CMK (cell line): ENCODE data around the gene DHX35.

DNA sequence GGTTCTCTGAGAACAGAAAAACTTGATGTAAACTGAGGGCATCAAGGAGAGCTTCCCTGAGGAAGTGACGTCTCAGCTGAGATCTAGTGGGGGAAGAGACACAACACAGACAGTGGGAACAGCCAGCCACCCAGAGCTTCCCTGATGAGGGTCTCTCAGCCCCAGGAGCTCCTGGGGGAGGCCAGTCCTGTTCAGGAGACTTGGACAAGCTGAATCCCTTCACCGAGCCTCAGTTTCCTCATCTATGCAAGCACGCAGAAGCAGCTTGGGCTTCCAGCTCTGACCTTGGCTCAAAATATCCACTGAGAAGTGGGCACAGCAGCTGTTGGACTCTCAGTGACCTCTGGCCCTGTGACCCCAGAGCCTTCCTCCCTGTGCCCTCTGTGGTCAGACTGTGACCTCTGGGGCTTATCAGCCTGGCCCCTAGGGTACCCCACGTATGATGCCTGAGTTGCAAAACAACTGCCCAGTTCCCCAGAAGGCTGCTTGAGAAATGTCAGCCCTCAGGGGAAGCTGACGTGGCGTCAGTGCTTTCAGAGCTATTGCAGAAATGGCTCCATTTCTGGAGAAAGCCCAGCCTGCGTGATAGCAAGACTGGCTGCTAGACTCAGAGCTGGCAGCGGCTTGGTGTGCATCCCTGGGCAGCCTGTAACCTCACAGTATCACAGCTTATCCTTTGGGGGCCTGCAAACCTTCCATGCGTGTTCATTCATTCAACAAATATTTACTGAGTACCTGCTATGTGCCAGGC, 31.4 kb upstream of the TGM2 start:
- RRBS: no CpG with 5 or more reads among the region's 9 CpGs

GRCh38 chr20:38201314-38201628, 36.2 kb upstream of the TGM2 start:
- RRBS: no CpG with 5 or more reads among the region's 7 CpGs

- RRBS: no CpG with 5 or more reads among the region's 3 CpGs
Measured at GRCh38 chr20:38373436-38373712, 27.1 kb downstream of the LBP start.

GRCh38 chr20:38395008-38395603, 48.8 kb downstream of the LBP start:
- RRBS: no CpG with 5 or more reads among the region's 3 CpGs

GRCh38 chr20:38550701-38551951, 29.9 kb upstream of the ADIG start:
- RRBS: no CpG with 5 or more reads among the region's 9 CpGs

GRCh38 chr20:38729319-38729624, 5.0 kb downstream of the SLC32A1 start:
- RRBS: over 99% methylated on average over 5 of the region's 20 CpGs

DNA sequence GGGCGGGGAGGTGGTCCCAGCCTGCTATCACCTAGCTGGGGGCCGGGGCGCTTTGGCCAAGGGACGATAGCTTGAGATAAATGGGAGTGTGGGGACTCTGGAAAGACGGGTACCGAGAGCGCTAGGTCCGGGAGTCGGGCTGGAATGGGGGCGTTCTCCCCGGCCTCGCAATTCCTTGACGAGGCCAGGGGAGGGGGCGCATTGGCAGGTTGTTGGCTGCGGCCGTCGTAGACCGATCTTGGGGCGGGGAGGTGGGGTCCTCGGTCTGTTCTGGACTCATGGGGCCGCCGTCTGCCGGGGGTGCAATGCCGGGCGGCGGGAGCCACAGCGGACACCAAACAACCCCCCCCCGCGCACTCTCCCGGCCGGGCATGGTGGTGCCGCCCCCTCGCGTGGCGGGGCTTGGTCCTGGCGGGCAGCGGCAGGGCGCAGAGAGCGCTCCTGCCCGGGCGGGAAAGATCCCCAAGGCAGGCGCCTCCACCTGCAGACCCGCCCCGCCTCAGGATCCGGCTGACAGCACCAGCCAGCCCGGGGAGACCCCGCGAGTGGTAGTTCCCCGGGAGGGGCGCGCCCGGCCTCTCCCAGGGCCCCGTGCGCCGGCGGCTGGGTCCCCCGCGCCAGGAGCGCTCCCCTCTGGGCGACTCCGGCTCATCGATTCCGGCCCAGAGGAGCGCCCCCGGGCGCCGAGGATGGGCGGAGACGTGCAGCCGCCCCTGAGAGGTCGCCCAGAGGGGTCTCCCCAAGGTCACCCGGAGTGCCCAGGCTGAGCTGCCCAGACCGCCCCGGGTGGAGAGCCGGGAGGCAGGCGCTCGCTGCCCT, 573 bp downstream of the PPP1R16B start:
- RRBS: 11% methylated on average over 47 of the region's 77 CpGs

DNA sequence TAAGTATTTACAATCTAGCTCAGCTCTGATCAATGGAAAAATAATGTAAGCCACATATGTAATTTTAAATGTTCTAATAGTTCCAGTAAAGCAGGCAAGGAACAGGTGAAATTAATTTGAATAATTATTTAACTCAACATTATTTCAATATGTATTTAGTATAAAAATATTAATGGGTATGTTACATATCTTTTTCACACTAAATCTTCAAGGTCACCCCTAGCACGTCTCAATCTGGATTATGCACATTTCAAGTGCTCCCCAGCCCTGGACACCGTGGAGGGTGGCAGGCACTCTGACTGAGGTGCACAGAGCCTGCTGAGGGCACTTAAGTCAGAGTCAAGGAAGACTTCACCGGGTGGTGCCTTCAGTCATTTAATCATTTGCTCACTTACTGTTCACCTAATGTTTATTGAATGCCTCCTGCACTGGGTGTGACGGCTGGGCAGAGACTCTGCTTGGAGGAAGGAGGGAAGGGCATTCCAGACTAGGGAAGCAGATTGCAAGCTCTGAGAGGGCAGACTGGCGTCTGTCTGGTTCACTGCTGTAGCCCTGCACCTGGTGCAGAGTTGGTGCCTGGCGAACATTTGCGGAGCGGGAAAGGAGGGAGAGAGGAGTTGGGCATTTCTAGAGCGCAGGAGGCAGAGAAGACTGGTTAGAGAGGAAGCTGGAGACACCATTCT, 54.3 kb upstream of the FAM83D start:
- RRBS: no CpG with 5 or more reads among the region's 9 CpGs

GRCh38 chr20:38883991-38884328, 42.3 kb upstream of the FAM83D start:
- RRBS: no CpG with 5 or more reads among the region's 7 CpGs

- RRBS: 1% methylated on average over 23 of the region's 79 CpGs
Measured at GRCh38 chr20:38961920-38963065, at the start of gene DHX35. TSS of gene DHX35 (plus strand) at chr20:38962344.

GRCh38 chr20:39042479-39042955, 80.4 kb downstream of the DHX35 start:
- RRBS: no CpG with 5 or more reads among the region's 8 CpGs

GRCh38 chr20:39986536-39987025, 702.5 kb downstream of the MAFB start:
- RRBS: no CpG with 5 or more reads among the region's 5 CpGs

DNA sequence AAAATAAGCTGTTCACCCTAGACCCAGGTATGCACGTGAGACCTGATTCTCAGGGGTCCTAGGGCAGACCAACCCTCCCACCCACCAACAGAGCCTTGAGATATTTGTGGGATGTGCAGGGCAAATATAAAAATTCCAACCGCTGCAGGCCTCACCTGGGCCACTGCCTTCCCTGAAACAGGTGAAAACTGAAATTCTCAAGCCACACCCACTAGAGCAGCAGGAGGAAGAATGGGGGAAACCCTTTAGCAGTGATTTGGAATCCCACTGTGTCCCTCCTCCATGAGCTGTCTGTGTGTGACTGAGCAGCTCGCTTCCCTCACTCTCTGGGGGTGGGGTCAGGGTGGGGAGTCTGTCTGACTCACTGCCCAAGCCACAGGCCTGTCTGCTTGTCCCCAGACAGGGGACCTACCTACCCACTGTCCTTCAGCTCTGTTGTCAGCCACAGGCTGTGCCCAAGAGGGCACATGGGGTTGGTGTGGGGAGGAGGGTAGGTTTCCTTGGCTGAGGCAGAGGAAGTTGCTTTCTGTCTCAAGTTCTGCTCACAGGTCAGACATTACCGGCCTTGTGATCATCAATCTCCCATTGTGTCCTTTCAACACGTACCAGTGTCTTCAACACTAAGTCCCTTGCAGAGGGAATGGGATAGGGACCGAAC, 127.1 kb downstream of the MAFB start:
- RRBS: no CpG with 5 or more reads among the region's 6 CpGs

- RRBS: no CpG with 5 or more reads among the region's 6 CpGs
Measured at GRCh38 chr20:40685448-40685869, 3.6 kb downstream of the MAFB start.

DNA sequence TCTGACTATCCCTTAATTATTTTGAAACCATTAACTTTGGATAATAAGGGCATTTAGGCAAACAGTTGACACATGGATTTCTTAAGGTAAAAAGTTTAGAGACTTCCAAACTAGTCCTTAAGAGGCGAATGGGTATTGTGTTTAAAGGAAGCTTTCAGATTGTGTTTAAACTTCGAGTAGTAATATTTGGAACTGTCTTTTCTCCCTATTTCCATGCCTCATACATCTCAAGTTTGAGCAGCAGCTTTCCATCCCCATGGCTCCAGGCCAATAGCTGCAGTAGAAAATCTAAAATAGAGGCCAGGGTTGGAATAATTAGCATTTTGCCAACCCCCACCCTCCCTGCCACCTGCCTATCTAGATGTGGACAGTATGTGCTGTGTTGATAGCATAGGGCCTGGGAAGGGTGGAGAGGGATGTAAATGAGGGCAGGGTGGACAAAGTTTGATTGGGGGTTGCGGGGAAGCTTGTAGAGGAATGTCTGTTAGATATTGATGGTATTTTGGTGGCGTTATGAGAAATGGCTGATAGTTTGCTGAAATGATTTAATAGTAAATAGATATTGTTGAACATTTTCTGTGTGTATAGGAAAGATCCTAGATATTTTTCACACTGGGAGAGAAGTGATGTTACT, 5.6 kb downstream of the TOP1 start:
- RRBS: no CpG with 5 or more reads among the region's 4 CpGs

DNA sequence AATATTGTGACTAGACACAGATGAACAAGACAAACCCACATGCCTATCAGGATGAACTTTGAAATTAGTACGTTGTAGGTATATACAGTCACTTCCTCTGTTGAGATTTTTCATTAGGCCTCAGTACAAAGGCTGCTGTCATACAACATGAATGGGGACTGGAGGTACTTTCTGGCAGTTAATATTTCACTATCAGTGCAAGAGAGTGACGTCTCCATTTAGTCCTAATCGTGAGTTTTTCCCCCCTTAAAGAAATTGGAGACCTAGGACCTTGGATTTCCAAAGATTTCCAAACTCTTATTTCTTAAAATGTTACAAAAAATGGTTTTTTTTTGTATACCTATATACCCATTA, 10.5 kb downstream of the TOP1 start:
- RRBS: no CpG with 5 or more reads among the region's 3 CpGs

GRCh38 chr20:41061180-41061641, 32.6 kb downstream of the TOP1 start:
- RRBS: no CpG with 5 or more reads among the region's 3 CpGs

DNA sequence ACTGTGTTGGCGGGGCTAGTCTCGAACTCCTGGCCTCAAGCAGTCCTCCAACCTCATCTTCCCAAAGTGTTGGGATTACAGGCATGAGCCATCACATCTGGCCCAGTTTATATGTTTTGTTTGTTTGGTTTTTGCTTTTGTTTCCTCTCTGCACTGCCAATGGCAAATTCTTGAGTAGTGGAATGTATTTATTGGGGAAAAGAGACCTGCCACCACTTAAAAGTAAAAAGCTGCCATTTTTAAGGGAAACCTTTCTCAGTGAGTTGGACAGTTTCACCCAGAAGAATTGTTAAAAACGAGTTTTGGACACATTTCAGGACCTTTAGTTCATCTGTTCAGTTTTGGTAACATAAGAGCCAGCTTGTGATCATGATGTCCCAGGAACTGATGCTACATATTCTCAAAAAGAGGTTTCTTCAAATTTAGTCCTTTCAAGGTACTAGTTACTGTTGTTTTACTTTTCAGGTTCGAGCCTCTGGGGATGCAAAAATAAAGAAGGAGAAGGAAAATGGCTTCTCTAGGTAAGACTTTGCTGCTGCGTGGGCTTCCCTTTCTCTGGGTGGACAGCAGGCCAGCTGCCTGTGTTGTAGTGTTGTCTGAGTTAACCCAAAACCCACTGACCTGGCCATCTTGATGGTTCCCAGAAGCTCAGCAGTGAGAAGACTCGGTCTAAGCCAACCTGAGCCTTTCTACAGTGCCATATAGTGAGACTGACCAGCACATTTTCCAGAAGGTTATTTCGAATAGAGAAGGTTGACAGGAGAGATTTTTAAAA, 48.7 kb downstream of the TOP1 start:
- RRBS: no CpG with 5 or more reads among the region's 7 CpGs

GRCh38 chr20:41116093-41116548, 21.2 kb upstream of the PLCG1 start:
- RRBS: no CpG with 5 or more reads among the region's 5 CpGs